Zone of skin (tissue), 1 donor: ENCODE measurements around a stretch of chr12.

GRCh38 chr12:111412158-111412566 lies 6.4 kb downstream of the SH2B3 start:
- RRBS: no CpG with 5 or more reads among the region's 8 CpGs

GRCh38 chr12:111424682-111425274 lies 19.1 kb downstream of the SH2B3 start:
- RRBS: no CpG with 5 or more reads among the region's 8 CpGs

GRCh38 chr12:111428483-111429258 lies 22.9 kb downstream of the SH2B3 start:
- RRBS: 12% methylated on average over 5 of the region's 24 CpGs

GRCh38 chr12:111430736-111431497 lies 25.2 kb downstream of the SH2B3 start:
- RRBS: 4% methylated on average over 4 of the region's 13 CpGs

- RRBS: no CpG with 5 or more reads among the region's 8 CpGs
These were observed 26.8 kb downstream of the SH2B3 start for GRCh38 chr12:111432344-111433171.

- RRBS: no CpG with 5 or more reads among the region's 25 CpGs
These were observed 29.0 kb downstream of the SH2B3 start for GRCh38 chr12:111434410-111435441.

DNA sequence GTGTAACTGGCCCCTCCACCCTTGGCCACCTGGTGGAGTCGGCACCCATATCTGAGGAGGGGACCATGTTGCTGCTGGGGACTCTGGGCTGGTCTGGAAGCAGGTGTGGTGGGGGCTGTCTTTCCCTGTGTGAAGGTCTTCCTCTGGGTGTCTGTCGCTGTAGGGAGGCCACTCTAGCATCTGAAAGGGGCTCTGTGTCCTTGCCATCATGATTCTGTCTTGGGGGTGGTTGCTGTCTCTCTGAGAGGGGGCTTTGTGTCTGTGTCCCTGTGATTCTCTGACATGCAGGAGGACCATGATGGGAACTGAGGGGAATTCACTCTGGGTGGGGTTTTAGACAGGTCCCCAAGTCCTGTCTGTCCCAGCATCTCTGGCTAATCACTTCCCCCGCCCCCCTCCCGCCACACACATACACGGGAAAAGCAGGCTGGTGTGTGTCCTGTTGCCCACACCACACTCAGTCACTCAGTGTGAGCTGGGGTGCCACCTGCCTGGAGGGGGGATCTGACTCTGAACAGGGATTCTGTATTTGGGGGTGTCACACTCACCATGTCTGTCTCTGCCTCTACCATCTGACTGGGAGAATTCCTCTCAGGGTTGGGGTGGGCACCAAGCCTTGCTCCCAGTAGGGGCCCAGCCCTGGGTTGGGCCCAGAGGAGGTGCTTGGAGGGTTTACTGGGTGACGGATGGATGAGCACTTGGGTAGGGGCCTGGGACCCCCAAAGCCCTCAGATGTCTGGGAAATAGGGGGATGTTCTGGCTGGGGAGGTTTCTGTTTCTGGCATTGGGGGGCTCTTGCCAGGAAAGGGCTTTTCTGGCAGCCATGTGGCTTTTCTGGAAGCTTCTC lies 31.0 kb downstream of the SH2B3 start:
- RRBS: no CpG with 5 or more reads among the region's 6 CpGs

GRCh38 chr12:111443607-111443923 lies 37.8 kb downstream of the SH2B3 start:
- RRBS: no CpG with 5 or more reads among the region's 6 CpGs

DNA sequence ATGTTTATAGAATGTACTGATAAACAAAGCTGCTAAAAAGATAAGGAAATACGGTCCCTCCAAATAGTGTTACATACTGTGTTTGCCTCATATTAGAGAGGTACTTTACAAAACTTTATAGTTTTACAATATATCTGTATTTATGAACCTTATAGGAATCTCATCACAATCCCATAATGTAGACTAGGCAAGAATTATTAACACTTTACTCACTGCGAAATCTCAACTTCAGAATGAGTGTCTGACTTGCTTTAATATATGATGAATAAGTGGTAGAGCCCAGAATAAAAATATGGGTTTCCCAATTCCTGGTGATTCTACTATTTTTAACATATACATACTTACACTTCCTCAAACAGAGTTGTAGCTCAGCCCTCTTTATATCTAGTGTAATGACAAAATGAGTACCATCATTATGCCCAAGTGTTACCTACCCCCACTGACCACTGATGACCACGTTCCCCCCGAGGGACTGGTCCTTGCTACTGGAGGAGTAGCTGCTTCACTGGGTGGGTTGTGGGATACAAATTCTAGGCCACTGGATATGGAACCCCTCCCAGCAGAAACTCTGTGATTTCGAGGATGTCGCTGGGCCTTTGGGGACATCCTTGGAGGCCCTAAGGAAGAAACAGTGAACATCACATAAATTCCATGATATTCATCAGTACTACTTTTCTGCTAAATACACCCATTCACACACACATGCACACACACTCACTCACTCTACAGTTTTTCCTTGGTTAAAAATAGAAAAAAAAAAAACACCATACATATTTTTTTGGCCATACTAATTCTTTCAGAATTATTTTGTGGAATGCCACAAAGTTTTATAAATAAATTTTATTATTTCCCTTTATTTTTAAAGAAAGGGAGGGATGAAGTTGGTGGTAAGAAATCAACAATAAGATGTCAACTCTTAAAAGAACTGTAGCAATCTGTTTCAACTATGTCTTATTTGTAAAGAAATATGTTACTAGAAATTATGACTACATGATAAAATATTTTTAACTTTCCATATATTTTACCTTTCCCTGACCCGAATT lies 85.9 kb downstream of the ATXN2 start:
- RRBS: no CpG with 5 or more reads among the region's 7 CpGs

GRCh38 chr12:111643203-111643839 lies 42.4 kb downstream of the BRAP start:
- RRBS: no CpG with 5 or more reads among the region's 5 CpGs

GRCh38 chr12:111705578-111705939 lies 19.7 kb downstream of the ACAD10 start:
- RRBS: no CpG with 5 or more reads among the region's 5 CpGs

GRCh38 chr12:111791137-111791615 lies 24.4 kb downstream of the ALDH2 start:
- RRBS: no CpG with 5 or more reads among the region's 8 CpGs

- RRBS: under 1% methylated on average over 8 of the region's 46 CpGs
These were observed 653 bp downstream of the MAPKAPK5 start for GRCh38 chr12:111842526-111843235.

GRCh38 chr12:112078089-112078990 lies 30.2 kb downstream of the NAA25 start:
- RRBS: no CpG with 5 or more reads among the region's 8 CpGs

- RRBS: 75% methylated on average over 3 of the region's 14 CpGs
These were observed 28.3 kb downstream of the TRAFD1 start for GRCh38 chr12:112153466-112154290.

DNA sequence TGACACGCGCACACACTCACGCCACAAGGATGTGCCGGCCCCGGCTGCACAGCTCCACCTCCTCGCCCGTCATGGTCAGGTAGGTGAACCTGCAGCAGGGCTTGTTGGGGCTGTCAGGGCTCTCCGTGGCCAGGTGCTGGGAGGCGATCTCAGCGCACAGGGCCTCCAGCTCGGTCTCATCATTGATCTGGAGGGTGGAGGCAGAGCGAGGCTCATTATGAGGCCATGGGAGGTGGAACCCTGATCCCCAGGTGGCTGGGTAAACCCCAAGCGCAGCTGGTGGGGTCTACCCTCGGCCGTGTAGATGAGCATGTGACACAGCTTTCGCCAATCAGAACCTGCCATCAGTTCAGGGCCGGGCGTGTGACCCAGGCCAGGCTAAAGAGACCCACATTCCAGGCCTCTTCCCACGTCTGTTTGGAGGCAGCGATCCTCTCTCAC lies 38.7 kb downstream of the TRAFD1 start:
- RRBS: 80% methylated on average over 4 of the region's 20 CpGs

GRCh38 chr12:112380883-112381544 lies 1.2 kb downstream of the HECTD4 start:
- RRBS: no CpG with 5 or more reads among the region's 29 CpGs

DNA sequence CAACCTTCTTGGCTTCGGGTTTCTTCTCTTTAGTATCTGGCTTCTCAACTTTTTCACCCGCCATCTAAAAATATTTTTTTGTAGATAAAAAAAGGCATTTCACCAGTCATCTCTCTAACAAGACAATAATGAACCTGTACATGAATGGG lies 938 bp downstream of the RPL6 start:
- RRBS: no CpG with 5 or more reads among the region's 2 CpGs

DNA sequence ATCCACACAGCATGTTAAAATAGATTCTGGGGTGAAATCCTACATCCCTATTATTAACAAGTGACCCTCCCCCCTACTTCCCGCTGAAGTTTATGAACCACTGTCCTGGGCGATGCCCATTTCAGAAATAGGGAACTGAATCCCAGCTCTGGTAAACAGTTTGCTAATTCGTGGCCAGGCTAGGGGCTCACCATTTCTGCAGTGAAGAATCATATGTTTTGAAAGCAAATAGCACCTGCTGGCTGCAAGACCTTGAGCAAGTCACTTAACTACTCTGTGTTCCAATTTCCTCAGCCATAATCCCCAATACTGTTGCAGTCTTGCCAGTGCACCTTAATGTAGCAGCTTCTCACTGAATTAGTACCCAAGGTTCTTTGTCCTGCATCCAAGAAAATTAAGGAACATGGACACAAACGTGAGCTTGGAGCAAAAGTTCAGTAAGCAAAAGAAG lies 642 bp downstream of the OAS1 start:
- RRBS: no CpG with 5 or more reads among the region's 4 CpGs

GRCh38 chr12:113158106-113158632 lies 8.6 kb downstream of the CFAP73 start:
- RRBS: no CpG with 5 or more reads among the region's 8 CpGs